Jejunum (tissue), 1 donor: ENCODE results near the gene PLCXD1.

GRCh38 chrX:280921-281869 is at the start of gene PLCXD1:
PLCXD1 (plus strand) TSS chrX:281381.
- PRO-cap = no peak

DNA sequence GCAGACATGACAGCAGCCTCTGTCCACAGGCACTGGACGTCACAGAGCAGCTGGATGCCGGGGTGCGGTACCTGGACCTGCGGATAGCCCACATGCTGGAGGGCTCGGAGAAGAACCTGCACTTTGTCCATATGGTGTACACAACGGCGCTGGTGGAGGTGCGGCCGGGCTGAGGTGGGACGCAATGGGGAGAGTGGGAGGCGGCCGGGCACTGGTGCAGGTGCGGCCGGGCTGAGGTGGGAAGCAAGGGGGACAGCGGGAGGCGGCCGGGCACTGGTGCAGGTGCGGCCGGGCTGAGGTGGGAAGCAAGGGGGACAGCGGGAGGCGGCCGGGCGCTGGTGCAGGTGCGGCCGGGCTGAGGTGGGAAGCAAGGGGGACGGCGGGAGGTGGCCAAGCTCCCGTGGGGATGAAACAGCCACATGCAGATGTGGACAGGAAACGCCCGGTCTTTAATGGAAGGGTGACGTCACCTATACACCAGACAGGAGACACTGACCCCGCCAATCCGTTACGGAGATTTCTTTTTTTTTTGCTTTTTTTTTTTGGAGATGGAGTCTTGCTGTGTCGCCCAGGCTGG is 9.5 kb downstream of the PLCXD1 start:
- PRO-cap = no peak

DNA sequence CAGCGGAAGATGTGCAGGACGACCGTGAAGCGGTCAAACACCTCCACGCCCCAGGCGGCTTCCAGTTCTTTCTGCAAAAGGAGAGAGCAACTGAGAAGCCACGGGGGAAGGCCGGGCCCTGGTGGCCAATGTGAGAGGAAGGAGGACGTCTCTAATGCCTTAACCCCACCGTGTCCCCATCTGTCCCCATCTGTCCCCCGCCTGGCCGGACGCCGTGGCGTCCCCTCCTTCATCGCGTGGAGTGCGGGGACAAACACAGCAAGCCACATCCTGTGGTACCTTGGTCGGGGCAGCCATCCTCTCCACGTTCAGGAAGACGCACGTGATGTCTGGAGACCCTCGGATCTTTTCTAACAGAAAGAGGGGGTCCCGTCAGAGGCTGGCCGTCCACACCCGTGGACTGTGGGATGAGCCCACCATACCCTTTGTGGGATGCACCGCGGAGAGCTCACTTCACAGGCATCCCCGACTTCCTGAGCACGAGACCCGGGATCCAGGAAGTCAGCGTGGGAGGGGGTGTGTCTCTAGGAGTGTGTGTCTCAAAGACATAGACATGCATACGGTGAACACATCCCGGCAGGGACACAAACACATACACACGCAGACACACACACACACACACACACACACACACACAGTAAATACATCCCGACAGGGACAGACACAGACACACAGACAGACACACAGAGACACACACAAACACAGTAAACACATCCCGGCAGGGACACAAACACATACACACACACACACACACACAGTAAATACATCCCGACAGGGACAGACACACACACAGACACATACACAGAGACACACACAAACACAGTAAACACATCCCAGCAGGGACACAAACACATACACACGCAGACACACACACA is 3.4 kb downstream of the GTPBP6 start:
- PRO-cap = no peak

- PRO-cap = no peak
Measured at GRCh38 chrX:435178-435615, 48.5 kb upstream of the PPP2R3B start.

DNA sequence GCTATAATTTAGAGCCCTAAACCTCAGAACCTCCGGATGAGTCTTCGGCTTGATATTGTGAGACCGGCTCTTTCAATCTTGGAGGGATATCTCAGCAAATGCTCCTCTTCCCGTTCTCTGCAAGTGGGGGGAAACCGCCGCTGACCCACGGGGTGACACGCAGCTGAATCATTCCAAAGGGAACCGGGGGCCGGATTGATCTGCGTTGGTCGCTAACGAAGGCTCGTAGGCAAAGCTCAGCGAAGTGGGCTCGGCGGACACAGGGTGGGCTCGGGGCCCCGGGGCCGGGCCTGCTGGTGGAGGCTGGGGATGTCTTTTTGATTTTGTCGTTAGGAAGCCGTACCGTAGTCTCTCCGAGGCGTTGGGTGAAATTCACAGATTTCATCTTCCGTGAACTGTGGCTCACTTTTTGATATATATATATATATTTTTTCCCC is 110.6 kb upstream of the PPP2R3B start:
- PRO-cap = no peak

DNA sequence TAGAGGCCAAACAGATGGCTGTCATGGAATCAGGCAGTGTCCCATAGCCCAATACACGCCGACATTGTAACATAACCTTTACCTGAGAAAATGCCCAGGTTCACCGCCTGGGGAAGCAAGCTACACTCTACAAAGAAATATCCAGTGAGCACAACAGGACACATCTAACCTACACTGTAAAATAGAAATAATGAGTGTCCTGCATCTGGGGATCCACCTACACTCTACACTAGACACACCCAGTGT is 242.2 kb downstream of the CRLF2 start:
- PRO-cap = no peak

DNA sequence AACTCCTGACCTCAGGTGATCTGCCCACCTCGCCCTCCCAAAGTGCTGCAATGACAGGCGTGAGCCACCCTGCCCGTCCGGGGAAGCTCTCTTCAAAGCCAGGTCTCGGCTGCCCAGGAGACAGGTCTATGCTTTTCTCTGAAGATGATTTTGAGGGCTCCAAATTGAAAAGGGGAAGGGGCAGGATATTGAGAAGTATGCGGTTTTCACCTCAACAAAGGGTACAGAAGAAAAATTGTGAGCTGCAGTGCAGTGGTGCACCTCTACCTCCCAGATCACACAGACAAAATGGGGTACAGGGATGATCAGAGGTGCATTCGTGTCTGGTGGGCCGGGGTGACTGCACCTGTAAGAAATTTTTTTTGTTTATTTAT is 33.5 kb downstream of the CSF2RA start:
- PRO-cap = no peak

GRCh38 chrX:1380039-1381194 is 11.5 kb downstream of the SLC25A6 start:
- PRO-cap = no peak

DNA sequence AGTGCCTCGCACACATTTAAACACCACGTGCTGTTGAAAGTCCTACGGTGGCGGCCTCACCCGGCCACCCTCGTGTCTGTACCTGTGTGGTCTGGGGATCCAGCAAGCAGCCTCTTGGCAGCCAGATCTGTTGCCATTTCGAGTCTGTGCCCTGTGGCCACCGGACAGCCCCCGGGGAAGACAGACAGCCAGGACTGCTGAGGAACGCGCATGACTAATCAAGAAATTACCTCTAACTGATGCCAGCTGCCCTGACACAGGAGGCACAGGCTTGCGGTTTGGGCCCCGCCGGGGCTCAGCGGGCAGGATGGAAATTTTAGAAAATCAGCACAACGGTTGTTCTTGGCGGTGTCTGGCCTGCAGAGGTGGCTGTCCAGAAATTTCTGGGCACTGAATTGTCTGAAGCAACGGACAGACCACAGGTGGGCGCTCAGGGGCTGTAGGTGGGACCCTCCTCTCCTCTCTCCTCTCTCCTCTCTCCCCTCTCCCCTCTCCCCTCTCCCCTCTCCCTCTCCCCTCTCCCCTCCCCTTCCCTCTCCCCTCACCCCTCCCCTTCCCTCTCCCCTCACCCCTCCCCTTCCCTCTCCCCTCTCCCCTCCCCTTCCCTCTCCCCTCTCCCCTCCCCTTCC is 15.7 kb upstream of the ASMTL start:
- PRO-cap = no peak

GRCh38 chrX:1470497-1470907 is 17.8 kb upstream of the ASMTL start:
- PRO-cap = no peak

- PRO-cap = no peak
Measured at GRCh38 chrX:1493307-1493878, 40.7 kb upstream of the ASMTL start.

DNA sequence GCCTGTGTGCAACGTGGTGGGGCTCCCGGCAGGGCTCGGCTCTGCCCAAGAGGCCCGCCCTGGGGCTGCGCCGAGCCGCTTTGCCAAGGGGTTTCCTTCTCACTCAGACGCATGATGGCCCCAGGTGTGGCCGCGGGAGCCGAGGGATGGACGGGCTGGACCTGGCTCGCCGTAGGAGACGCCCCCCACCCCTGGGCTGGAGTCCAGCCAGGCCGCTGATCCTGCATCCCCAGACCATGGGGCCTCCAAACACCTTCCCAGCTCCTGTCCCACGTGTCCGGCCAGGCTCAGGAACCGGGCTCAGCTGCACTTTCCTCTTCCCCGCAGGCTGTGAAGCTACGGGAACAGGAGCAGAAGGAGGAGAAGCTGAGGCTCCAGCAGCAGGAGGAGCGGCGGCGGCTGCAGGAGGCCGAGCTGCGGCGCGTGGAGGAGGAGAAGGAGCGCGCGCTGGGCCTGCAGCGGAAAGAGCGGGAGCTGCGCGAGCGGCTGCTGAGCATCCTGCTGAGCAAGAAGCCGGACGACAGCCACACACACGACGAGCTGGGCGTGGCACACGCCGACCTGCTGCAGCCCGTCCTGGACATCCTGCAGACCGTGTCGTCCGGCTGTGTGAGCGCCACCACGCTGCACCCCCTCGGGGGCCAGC is 9.1 kb downstream of the AKAP17A start:
- PRO-cap = no peak

DNA sequence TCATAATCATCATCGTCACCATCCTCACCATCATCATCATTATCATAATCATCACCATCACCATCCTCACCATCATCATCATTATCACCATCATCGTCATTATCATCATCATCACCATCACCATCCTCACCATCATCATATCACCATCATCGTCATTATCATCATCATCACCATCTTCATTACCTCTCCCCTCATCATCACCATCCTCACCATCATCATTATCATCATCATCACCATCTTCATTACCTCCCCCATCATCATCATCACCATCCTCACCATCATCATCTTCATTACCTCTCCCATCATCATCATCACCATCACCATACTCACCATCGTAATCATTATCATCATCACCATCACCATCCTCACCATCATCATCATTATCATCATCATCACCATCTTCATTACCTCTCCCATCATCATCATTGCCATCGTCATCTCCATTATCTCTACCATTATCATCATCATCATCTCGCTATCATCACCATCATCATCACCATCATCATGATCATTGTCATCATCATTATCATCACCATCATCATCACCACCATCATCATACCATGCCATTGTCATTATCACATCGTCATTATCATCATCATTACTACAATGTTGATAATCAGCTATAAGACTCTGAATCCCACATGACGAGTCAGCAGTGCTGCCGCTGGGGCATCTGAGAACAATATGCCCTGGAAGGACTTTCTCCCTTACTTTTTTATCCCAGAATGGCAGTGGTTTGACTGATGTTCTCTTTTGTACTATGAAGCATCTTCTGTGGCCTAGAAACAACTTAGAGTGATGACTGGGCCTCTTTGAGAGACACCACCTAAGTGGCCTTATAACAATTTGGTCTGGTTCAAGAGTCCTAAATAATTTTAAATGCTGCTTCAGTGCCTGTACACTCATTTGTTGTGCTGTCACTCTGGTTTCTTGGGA is 362.8 kb downstream of the DHRSX start:
- PRO-cap = no peak

- PRO-cap = no peak
Measured at GRCh38 chrX:2401827-2402483, 98.8 kb downstream of the DHRSX start.

- PRO-cap = no peak
Measured at GRCh38 chrX:2584322-2585010, 83.7 kb upstream of the DHRSX start.

- PRO-cap = no peak
Measured at GRCh38 chrX:2650608-2651047, 40.5 kb upstream of the CD99 start.

- PRO-cap = no peak
Measured at GRCh38 chrX:2651048-2651294, 40.1 kb upstream of the CD99 start.

DNA sequence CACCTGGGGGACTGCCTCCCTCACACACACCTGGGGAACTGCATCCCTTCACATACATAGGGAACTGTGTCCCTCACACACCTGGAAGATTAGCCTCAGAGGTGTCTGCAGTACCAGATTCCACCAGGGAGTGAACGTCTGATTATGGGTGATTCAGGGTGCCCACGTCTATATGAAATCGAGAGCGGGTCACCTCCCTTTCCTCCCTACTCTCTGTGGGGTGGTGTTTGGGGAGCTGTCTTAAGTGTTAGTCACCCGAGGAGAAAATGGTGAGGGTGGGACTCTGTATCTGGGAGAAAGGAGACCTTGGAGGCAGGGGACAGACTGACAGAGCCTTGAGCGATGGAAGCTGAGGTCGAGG is 17.0 kb downstream of the CD99 start:
- PRO-cap = no peak

DNA sequence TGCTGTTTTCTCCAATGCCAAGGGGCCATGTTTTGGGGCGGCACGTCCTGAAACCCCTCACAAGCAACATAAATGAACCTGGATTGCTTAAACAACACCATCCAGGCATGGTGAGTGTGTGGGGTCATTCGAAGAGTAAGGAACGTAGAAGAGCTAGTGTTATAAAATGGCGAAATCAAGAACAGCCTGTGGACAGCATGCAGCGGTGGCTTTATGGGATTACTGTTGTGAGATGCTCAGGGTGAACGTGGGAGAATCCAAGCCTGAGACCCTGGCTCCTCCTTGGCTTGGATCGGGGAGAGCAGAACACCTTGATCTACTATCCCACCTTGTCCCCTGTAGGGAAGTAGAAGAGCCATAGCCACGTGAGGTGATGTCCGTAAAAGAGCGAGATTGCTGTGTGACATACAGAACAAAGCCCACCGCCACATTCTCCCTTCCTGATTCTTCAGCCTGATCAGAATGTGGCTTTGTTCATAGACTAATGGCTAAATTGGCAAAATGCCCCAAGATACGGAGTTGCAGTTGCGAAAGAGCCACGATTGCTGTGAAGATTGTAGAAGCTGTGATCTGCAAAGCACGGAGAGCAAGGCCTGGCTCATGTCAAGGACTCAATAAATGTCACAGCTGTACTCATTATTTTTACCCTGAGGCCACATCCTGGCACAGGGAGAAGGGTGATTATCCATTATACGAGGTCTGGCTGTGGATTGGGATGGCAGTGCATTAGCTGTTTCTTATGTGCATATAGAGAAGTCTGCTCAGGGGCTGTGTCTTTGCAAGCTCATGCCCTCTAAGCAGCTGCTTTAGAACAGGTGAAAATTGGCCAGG is 34.4 kb downstream of the ARSD start:
- PRO-cap = no peak

DNA sequence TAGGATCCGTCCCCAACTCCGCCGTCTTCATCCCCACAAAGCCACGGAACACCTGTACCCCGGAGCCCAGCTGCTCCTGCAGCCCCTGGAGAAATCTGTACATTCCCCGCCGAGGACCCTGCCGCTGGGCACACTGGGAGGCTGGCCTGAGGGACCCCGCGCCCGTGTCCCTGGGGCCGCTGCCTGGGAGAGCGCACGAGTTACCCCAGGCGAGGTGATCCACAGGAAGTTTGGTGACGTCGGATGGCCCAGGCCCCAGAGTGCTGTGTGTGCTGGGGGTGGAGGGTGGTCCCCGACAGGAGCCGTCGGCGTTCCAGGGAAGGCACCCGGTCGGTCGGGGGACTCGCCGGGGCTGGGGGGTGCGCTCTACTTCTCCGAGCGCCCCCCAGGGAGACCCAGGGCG is 129.3 kb upstream of the PRKX start:
- PRO-cap = bidirectional peak, plus-strand start at position 208 of the sequence, minus-strand start at position 223 of the sequence